ENCODE results near the gene MC4R.

DNA sequence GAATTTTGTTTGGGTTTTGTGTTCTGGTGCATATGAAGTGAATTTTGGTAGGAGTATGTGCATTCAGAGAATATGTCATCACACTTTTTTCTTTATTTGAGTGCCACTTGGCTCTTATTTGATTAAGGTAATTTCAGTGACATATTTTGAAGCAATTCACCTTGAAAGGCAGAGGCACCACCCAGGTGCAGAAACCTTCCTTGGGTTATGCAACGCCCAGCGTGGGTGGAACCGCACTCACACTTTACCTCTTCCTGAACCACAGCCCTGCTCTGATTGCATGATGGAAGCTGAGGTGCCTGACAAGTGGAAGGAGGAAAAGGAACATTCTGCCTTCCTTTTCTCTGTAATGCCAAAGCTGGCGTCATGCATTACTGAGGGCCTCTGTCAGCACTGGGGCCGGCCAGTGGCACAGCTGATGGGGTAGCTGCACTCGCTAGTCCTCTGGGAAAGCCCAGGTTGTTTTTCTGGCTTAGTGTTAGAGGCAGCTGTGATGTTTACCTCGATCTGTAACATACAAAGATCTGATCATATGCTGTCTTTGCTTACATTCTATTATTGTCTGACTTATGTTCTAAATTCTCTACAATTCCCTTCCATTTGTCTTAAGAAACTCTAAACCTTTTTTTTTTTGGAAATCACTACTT lies 266.5 kb downstream of the NEDD4L start:
- RRBS = no CpG with 5 or more reads among the region's 7 CpGs

DNA sequence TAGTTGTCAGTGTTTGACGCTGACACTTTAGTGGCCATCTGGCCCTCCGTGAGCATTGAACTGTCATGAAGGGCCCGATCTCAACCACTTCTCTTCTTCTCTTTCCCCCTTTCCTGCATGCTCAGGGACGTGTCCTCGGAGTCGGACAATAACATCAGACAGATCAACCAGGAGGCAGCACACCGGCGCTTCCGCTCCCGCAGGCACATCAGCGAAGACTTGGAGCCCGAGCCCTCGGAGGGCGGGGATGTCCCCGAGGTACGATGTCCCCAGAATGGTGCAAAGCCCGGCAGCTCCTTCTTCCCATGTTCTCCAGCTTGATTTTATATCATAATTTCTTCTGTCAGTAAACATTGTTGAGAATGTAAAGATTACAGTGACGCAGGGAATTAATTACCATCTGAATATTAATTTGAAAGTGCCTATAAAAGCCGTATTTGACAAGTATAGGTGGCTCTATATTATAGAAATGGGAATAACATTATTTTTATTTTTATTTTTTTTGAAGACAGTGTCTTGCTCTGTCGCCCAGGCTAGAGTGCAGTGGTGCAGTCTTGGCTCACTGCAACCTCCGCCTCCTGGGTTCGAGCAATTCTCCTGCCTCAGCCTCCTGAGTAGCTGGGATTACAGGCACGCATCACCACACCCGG lies 285.0 kb downstream of the NEDD4L start:
- RRBS = 92% methylated on average over 8 of the region's 24 CpGs

DNA sequence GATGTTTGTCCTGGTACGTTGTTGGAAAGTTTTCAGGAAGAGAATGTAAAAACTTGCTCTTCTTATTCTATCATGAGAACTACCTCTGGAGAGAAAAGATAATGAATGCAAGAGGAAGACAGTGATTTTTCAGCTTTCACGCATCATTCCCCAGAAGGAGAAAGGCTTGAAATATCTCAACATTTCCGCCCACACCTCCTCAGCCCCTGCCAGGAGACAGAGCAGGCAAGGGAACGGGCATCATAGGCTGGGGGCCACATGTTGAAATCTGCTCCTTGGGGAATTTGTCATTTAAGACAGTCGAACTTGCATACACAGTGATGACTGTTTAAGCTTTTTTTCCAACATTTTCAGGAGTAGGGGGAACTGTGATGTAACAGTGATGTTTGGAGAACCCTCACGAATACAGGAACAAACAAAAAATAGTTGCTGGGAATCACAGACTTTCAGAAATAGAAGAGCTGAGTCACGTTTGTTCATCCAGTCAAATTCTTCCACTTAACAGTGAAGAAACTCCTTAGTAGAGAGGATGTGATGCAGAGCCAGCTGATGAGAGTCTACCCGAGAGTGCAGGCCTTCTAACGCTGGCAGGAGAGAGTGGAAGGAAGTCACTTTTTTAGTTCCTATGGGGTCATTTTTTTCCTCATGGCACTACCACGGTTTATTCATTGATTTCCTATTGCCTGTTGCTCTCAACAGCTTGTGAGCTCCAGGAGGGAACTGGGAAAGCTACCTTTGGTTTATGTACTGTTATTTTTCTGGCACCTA lies 266.8 kb downstream of the ALPK2 start:
- RRBS = no CpG with 5 or more reads among the region's 10 CpGs

DNA sequence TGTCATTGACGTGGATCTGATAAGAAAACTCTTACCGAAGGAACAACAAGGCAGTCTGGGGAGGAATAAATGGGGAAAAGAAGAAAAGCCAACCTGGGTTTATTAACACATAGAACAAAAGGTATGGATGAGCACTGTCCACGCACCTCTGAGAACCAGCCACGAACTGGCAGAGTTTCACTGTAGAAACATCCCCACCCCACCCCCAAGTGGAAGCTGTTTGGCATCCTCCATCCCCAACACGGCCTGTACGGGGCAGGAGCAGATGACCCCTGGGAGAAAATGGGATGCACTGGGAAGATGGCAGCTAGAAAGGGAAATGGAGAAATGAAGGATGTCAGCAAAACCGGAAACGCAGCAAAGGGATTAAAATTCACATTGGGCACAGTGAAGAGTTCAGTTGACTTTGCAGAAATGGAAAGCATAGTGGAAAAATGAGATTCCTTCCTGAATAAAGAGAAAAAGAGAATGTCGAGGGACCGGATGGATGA lies 247.2 kb downstream of the ALPK2 start:
- RRBS = no CpG with 5 or more reads among the region's 10 CpGs

DNA sequence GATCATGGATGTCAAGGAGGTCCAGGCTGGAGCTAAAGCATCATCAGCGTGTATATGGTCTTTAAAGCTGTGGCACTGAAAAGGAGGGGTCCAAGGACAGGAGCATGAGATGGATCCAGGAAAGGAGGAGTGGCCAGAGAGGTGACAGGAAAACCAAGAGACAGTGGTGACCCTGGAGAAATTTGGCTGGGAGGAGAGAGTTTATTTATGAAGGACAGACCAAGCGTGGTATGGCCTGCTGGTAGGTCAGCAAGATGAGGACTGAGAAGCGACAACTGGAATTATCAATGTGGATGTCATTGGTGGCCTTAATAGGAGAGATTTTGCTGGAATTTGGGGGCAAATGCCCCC lies 219.5 kb downstream of the ALPK2 start:
- RRBS = no CpG with 5 or more reads among the region's 3 CpGs

DNA sequence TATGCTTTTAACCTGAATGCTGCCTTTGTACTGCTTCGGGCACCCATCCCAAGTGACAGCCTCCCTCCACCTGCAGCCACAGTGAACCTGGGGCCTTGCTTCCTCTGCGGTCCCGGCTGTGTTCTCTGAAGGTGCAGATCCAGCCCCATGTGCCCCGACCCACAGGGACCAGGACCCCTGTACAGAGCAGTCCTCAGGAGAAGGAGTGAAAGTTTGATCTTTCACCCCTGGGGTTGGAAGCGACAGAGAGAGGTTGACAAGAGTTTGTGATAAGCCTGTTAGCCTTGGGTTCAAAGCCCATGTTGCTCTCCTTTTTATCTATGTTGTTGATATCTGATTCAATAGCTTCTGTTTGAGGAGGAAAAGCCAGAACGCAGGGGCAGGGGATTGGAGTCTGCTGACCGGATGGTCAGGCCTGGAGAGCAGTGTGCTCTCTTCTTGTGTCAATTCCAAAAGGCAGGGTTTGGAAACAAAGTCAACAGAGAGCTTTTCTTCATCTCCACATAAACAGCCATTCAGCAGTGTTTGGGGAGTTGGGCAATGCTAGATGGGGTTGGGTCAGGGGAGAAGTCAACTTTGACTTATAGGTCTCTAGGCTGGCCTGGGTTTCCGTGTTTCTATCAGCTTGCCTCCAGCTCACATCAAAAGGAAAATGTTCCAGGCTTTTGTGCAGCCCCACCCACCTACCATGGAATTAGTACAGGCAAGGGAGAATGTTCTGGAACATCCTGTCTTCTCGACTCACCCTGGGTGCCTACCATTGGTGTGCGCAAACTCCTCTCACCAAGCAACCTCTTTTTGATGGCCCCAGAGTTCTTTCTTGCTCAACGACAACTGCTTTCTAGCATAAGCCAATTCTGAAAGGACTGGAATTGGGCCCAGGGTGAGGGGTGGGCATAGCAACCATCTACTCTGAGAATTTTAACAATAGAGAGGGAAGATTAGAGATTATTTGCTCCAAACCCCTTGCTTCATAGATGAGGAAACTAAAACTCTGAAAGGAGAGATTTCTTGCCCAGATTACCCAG lies 214.9 kb downstream of the ALPK2 start:
- RRBS = no CpG with 5 or more reads among the region's 11 CpGs

DNA sequence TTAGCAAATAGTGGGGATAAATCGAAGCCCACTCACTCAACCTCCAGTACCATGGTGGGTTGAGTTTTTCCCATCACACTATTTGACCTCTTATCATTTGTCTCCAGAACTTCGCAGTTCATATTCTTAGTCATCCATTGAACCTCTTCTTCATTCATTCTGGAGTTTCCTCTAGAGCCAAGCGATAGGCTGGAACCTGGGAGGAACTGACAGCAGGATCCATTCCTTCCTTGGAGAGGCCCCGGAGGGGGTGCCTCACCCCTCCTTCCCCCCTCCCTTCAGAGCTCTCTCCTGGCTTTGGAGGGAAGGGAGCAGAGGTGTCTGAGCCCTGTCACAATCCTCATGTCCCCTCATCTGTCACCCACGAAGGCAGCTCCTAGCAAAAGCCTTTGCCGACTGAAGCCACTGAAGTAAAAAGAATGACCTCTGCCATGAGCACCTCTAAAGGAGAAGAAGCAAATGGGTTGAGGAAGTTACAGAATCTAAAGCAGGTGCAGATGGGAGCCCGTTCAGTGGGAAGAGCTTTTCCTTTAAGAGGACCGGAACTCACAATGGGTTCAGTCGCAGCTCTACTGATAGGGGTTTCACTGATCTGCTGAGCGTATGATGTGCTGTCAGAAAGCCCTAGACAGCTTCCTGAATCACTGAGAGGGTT lies 214.0 kb downstream of the ALPK2 start:
- RRBS = no CpG with 5 or more reads among the region's 10 CpGs

GRCh38 chr18:58639734-58640302 lies 10.9 kb upstream of the ALPK2 start:
- RRBS = no CpG with 5 or more reads among the region's 4 CpGs

GRCh38 chr18:58768406-58768761 lies 96.3 kb upstream of the ZNF532 start:
- RRBS = 3% methylated on average over 12 of the region's 28 CpGs

DNA sequence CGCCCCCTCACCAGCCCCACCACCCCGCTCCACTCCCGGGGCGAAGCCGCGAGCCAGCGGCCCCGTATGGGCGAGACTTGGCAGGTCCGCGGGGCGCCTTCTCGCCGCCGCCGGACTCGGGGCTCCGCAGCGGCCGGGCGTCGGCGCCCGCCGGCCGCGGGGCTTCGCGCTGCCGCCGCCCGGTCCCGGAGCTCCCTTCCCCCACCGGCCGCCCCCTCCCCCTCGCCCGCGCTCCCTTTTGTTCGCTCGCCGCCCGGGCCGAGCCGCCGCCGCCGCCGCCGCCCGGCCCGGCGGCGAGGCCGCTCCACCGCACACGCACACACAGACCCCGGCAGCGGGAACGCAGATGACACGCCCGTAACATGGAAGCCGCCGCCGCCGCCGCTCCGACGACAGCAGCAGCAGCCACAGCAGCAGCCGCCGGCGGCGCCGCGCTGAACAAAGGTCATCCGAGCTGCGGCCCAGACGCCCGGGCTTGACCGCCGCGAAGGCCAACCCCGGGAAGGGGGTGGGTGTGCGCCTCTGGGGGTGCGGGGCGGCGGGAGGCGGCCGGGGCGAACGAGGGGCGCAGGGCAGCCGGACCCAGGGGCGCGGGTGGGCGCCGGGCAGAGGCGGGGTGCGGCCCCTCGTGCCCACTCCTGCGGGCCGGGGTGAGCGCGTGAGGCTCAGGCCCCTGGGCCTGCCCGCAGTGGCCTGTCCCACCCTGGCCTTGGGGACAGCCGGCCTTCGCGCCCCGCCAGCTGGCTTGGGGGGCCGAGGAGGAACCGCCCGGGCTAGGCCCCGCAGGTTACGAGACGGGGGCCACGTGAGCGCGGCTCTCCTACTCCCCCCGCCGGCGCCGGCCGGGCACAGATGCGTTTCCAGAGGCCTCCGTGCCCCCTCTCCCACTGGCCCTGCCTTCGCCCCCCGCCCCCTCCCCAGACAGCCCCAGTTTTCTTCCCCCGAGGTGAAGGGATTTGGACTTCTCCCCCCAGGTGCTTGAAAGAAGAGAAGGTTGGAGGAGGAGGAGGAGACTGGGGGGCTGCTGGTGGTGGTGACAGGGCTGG lies 1.1 kb upstream of the ZNF532 start:
- RRBS = 3% methylated on average over 67 of the region's 127 CpGs

- RRBS = no CpG with 5 or more reads among the region's 3 CpGs
Measured at GRCh38 chr18:58865042-58865529, 409 bp downstream of the ZNF532 start.

DNA sequence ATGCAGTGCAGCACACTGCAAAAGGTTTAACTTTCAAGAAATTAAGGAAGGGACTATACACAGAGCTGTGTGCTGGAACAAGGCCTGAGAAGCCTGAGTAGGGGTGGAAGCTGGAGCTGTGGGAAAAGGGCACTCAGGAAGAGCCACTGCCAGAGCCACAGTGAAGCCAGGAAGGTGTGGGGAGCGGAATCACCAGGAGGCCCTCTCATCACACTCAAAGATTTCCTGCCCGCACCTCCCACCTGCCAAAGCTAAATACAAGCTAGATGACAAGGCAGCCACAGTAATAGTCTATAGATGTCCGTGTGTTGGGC lies 126.0 kb downstream of the ZNF532 start:
- RRBS = no CpG with 5 or more reads among the region's 3 CpGs

DNA sequence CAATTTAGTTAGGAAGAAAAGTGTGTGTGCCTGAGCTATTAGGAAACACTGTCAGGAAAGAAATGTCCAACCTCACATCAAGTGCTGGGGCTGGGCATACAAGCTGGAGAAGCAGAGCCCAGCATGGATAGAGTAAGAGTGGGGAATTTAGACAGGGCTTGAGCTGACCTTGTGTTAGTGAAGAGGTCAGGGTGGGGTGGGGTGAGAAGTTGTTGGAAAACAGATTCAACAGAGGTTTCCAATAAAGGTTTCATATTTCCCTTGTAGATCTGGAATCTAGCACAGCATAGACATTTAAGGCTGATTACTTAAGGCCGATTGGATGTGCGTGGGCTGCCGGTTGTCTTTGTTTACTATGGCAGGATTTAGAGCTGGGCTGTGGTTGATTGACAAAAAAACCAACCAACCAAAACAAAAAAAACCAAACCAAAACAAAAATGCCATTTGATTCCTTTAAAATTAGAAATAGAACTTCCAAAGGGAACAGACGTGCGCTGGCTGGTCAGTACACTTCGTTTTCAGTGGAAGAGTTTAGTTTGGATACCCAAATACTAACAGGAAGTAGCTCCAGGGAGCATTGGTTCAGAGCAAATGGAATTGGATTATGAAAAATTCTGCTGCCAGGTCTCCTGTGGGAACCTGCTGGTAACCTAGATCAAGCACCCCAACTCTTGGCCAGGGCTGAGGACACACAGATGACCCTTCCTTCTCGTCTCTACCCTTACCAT lies 114.8 kb upstream of the SEC11C start:
- RRBS = no CpG with 5 or more reads among the region's 7 CpGs

DNA sequence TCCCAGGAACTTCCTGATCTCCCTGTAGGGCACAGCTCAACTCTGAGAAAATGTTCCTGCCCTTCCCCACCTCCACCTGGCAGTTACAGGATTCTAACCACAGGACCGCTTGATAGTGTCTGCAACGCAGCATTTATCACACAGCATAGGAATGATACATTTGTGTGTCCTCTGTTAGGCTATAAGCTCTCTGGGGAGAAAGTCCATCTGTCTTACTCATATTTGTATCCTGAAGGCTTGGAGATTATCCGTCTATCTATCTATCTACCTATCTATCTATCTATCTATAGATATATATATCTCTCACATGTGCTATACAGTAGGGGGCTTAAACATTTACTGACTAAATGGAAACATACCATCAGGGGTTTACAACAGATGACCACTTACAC lies 6.4 kb downstream of the LMAN1 start:
- RRBS = no CpG with 5 or more reads among the region's 3 CpGs

- RRBS = no CpG with 5 or more reads among the region's 4 CpGs
Measured at GRCh38 chr18:59357809-59358224, 1.2 kb downstream of the LMAN1 start.

GRCh38 chr18:59514236-59514914 lies 155.3 kb upstream of the LMAN1 start:
- RRBS = no CpG with 5 or more reads among the region's 15 CpGs

DNA sequence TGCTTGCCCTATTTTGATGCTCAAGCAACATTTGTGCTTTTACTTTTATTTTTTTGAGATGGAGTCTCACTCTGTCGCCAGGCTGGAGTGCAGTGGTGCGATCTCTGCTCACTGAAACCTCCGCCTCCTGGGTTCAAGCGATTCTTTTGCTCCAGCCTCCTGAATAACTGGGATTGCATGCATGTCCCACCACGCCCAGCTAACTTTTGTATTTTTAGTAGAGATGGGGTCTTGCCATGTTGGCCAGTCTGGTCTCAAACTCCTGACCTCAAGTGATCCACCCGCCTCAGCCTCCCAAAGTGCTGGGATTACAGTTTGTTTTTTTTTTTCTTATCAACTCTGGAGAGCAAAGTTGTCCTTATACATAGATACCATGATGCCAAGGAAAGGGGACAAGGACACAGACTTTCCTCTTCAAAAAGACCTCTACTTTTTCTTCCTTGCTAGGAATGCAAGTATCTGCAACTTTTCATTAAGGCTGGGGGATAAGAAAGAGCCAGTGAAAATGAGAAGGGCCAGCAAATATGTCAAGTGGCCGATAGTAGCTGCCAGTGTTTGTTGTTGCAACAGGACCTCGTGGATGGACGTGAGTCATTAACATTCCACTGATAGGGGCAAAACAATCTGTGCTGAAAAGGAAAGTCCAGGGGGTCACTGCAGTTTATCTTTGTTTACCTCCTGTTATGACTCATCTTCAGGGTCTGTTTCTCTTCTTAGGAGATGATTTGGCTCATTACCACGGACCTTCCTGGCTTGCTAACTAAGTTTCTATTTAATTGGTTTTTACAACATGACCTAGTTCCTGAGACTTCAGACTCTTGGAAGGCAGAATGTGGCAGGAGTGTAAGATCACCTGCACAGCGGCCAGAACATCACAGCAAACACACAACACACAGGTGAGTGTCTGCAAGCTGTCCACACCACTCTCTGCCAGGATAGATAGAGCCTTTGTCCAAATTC lies 157.1 kb upstream of the LMAN1 start:
- RRBS = no CpG with 5 or more reads among the region's 11 CpGs

GRCh38 chr18:59695664-59697065 lies 1.1 kb downstream of the CCBE1 start:
- RRBS = 6% methylated on average over 28 of the region's 73 CpGs

- RRBS = no CpG with 5 or more reads among the region's 2 CpGs
Measured at GRCh38 chr18:59980412-59980649, 80.5 kb downstream of the PMAIP1 start.

DNA sequence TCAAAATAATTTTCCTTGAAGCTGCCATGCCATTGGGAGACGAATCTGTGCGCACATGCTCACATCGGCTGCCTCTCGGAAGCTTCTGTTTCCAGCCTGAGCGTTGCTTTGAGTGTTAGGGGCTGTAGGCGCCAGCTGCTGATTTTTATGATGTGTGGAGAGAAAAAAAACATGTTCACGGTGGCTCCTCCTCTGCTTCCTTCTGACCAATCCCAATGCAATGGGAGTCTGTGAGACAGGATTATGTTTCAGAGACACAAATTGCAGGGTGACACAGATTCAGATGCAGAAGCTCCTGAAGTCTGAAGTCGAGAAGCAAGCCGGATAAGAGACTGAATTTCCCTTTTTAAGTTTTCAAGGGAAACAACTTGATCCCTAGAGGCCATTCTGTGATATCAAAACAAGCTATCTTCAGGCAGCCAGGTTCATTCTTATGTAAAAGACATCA lies at the start of gene MC4R:
TSS of gene MC4R (minus strand) at position 117 of the 448 bp plus-strand sequence.
- RRBS = no CpG with 5 or more reads among the region's 9 CpGs